Mononuclear cell (primary cell): ENCODE measurements around a stretch of chr10.

DNA sequence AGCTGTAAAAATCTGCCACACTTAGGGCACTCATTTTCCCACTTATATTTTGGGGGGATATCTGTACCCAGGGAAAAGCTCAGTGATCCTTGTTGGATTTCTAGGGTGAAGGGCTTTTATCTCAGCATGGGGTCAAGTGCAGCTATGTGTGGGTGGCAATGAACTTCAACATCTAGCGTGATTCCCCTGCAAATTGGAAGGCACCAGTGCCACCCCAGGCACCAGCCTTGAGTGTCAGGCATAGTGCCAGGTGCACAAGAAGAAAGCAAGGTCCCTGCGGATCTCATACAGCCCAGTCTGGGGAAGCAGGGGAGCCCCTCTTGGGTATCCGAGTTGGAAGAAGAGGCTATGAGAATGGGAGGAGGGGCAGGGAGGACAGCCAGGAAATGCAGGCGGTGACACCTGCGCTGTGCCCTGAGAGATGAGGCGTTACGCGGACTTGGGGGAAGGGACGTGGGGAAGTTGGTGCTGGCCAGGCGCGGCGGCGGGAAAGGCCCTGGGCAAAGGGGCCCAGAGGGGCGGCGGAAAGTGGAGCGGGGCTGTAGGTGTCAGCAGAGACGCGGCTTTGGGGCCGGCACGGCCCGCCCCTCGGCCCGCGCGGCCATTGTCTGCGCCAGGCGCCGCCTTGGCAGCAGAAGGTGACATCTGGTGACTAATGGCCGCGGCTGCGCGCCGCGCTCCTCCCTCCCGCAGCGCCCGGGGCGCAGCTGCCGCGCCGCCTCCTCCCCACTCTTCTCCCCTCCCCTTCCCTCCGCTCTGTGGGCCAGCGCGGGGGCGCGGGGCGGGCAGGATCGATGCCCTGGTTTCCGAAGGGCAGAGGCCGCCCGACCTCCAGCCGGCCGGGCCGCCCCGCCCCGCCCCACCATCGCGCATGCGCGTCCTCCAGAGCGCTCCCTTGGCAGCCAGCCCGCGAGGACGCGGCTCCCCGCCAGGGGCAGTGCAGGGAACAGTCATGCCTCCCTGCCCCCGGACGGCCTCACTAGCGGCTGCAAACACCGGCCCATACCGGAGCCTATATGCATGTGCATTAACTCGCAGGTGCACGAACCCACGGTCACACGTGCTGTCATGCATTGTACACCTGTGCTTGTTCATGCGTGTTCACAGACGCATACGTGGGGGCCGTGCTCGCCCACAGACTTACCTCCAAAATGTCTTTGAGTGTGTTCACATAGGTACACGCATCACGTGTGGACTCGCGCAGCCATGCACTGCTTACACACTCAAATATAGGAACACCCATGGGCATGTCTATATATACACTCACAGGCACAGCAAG lies 269.4 kb downstream of the RPS24 start:
- RRBS: no CpG with 5 or more reads among the region's 84 CpGs

- RRBS: no CpG with 5 or more reads among the region's 7 CpGs
Measured at GRCh38 chr10:78312209-78312837, 278.7 kb downstream of the RPS24 start.

DNA sequence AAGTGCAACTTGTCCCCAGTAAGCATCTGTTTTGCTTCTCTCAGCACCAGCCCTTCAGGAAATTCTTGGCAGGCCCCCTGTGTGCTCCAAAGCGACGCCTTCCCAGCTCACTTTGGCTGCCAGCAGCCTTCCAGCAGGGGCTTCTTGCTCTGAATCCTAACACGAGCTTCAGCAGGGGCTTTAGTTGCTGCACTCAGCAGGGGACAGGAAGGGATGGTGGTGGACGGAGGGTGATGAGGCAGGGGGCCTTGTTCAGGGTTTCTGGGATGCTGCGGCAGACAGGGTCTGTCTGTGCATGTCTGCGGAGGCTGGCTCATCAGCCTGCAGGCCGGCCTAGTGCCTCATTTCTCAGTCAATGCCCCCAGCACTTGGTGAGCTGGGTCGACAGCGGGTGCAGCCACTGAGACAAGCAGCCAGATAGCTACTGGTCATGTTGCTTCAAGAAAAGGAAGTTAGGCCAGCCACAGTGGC lies 368.3 kb downstream of the RPS24 start:
- RRBS: no CpG with 5 or more reads among the region's 9 CpGs

DNA sequence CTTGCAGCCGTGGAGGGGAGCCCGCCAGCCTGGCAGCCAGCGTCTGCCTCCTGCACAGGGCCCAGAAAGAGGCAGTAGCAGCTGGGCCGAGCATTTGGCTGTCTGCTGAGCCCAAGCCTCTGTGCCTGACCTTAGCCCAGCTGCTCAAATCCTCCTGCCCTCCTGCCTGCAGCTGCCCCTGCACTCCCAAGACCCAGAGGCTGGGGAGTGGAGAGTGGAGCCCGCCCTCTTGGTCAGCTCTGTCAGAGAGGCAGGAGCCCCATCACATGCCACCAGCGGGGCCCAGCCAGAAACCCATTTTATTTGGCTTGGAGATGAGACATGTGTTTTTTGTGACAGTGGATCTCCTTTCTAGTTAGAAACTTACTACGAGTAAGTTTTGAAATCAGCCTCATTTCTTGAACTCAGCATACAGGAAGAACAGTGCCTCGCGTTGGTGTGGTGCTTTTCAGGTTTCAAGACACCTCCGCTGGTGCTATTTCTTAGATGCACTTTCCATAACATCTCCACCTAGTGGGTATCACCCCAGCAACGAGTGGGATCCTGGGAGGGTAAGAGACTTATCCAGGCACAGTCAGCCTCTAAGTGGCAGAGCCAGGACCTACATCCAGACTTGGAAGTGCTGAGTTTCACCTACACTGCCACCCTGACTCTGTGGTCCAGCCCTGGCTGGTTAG lies 477.1 kb downstream of the RPS24 start:
- RRBS: no CpG with 5 or more reads among the region's 11 CpGs

GRCh38 chr10:78552103-78552585 lies 516.6 kb upstream of the ZMIZ1 start:
- RRBS: no CpG with 5 or more reads among the region's 2 CpGs

GRCh38 chr10:78742737-78743647 lies 325.8 kb upstream of the ZMIZ1 start:
- RRBS: no CpG with 5 or more reads among the region's 12 CpGs

GRCh38 chr10:78931685-78932213 lies 137.0 kb upstream of the ZMIZ1 start:
- RRBS: no CpG with 5 or more reads among the region's 10 CpGs

- RRBS: no CpG with 5 or more reads among the region's 4 CpGs
Measured at GRCh38 chr10:78962585-78962872, 106.2 kb upstream of the ZMIZ1 start.

GRCh38 chr10:79047950-79048624 lies 20.7 kb upstream of the ZMIZ1 start:
- RRBS: no CpG with 5 or more reads among the region's 12 CpGs

- RRBS: no CpG with 5 or more reads among the region's 10 CpGs
Measured at GRCh38 chr10:79059101-79059736, 9.5 kb upstream of the ZMIZ1 start.

DNA sequence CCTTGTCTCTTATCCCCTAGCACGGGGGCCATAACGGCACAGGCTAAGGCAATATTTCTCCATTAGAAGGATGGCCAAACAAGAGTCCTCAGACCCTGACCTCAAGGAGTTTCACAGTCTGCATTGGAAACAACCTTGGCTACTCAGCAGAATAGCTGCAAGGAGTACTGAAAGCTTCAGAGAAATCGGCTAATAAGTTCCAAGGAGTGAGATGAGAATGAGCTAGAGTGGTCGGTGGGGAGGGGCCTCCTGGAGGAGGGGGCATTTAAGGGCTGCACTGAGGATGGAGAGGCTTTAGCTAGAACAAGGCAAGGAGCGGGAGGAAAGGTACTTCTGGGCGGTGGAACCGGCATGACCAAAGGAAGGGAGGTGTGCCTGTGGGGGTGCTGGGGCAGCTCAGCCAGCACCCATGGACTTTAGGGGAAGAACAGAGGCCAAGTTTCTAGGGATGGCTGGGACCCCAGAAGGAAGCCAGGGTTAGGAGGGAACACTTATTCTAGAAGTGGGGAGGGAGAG lies 22.6 kb downstream of the ZMIZ1 start:
- RRBS: no CpG with 5 or more reads among the region's 7 CpGs

- RRBS: no CpG with 5 or more reads among the region's 22 CpGs
Measured at GRCh38 chr10:79102822-79103600, 34.2 kb downstream of the ZMIZ1 start.

- RRBS: no CpG with 5 or more reads among the region's 7 CpGs
Measured at GRCh38 chr10:79118136-79118581, 49.4 kb downstream of the ZMIZ1 start.

DNA sequence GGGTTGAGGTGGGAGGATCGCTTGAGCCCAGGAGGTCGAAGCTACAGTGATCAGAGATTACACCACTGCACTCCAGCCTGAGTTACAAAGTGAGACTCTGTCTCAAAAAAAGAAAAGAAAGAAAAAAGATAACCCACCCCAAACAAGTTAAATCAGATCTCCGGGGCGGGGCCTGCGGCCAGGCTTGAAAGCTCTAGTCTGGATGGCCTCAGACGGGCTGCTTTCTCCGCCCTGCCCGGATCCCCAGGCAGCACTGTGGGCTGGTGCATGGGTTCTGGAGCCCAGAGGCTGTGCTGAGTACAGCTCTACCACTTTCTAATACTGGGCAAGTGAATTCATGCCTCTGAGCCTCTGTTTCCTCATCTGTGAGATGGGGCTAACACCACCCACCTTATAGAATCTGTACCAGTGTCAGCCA lies 83.6 kb downstream of the ZMIZ1 start:
- RRBS: over 99% methylated on average over 6 of the region's 8 CpGs

DNA sequence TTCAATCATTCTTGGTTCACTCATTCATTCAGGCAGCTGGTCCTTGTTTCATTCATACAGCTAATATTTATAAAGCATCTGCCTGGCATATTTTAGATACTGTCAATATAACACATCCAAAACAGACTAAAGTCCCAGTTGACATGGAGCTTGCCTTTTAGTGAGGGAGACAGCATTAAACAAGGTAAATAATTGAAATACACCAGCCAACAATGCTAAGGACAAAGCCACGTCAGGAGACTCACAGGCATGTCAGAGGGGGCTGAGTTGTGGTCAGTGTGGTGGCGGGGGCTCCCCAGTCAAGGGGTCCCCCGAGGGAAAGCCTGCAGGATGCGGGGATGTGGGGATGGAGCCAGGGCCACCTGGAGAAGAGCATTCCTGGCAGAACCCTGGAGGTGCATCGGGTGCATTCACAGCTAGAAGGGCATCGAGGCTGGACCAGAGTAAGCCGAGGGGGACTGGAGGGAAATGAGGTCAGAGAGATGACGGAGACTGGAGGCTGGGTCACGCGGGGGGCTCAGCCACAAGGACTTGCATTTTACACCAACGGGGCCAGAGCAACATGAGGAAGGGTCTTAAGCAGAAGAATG lies 110.4 kb upstream of the PPIF start:
- RRBS: no CpG with 5 or more reads among the region's 11 CpGs

GRCh38 chr10:79260797-79261952 lies 86.1 kb upstream of the PPIF start:
- RRBS: 92% methylated on average over 5 of the region's 26 CpGs

GRCh38 chr10:79264649-79265392 lies 82.4 kb upstream of the PPIF start:
- RRBS: 79% methylated on average over 3 of the region's 12 CpGs

DNA sequence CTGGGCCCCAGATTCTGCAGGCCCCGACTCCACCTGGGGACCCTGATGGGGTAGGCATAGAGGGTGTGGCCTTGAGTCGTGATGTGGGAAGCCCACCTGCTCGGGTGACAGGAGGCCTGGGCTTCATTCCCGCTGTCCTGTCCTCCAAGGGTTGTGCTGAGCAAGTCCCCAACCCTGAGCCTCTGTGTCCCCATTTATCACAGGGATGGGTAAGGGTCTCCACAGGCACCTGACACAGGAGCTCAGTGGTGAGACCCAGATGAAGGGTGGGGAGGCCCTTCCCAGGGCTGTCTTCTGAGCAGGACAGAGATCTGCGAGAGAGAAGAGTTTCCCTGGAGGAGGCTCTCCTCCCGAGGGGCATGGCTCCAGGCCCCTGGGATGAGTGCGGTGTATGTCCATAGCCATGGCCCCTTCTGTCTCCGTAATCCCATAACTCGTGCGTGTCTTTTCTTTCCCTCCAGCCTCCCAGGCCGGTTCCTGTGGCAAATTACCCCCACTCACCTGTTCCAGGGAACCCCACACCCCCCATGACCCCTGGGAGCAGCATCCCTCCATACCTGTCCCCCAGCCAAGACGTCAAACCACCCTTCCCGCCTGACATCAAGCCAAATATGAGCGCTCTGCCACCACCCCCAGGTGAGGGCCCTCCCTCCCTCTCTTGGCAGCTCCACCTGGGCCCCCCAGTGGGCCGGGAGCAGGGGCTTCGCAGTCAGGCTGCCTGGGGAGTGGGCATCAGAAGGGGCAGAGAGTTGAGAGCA lies 49.1 kb upstream of the PPIF start:
- RRBS: no CpG with 5 or more reads among the region's 16 CpGs

GRCh38 chr10:79310395-79311383 lies 36.6 kb upstream of the PPIF start:
- RRBS: 93% methylated on average over 10 of the region's 46 CpGs

DNA sequence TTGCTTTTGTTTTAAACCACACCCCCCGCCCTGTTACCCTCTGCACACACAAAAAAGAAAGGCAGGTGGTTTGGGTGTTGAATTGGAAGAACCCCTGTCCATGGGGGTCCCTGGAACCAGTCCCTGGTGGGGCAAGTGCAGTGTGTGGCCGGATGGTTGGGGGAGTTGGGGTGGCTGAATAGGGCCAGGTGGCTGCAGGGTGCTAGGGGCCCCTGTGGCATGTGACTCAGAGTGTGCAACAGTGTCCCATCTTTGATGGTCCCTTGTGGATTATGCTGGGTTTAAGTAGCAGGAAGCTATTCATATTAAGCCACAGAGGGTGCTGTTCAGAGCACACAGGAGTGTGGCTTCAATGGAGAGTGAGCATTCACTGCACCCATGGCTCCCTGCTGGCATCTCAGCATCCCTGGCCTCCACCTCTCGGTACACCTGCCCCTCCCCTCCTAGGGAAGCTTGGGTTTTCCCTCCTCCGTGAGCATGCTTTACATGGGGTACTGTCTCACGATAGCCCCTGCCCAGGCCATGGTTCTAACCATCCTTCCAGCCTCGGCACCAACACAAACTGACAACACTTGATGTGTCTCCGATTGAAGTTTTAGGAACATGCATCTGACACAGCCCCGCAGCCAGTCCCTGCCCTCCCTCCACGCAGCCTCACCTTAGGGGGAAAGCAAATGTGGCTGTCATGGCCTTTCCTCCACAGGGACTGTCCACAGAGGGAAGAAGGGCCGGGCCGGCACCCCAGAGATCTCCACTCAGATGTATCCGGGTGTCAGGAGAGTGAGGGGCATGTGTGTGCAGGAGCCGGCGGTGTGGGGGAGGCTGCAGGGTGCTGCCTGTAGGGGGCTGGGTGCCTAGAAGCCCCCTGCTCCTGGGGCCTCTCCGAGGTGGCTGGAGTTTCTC lies 30.4 kb upstream of the PPIF start:
- RRBS: no CpG with 5 or more reads among the region's 15 CpGs